Measurements from ENCODE around the genes CAMLG and DDX46.

DNA sequence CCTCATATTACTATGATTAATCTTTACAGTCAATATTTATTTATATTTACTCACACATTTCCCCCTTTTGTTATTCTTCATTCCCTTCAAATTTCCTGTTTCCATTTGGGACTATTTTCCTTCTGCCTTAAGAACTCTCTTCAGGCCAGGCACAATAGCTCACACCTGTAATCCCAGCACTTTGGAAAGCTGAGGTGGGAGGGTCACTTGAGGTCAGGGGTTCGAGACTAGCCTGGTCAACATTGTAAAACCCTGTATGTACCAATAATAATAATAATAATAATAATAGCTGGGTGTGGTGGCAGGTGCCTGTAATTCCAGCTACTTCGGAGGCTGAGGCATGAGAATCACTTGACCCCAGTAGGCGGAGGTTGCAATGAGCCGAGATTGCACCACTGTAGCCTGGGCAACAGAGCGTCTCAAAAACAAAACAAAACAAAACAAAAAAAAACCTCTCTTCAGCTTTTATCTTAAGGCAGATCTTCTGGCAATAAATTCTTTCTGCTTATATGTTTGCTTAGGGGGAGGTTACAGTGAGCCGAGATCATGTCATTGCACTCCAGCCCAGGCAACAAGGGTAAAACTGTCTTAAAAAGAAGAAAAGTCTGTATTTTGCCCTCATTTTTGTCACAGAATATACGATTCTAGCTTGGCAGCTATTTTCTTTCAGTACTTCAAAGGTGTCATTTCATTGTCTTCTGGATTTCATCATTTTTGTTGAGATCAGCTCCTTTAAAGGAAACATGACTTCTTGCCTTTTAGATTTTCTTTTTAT is 53.7 kb upstream of the PPP2CA start:
- RRBS: no CpG with 5 or more reads among the region's 7 CpGs

DNA sequence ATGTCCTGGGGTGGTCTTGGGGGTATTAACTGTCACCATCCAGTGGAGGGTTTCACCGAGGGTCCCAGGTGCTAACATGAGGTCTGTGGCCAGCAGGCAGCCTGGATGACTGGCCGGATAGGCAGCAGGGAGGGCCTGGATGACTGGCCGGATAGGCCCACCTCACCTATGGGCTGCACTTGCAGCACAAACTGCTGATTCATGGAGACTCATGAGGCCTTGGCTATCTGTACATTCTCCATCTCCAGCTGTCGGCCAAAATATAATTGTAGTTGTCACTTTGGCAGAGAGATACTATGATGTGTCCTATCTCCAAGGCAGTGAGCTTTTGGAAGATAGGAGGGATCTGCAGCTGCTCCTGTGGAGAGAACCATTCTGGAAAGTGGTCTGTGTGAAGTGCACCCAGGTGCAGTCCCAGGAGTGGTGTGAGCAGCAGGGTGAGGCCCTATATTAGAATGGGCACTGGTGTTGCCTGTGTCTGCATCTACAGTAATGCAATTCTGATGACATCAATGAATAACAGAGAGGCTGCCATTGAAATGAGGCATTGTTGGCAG is 26.3 kb upstream of the CDKN2AIPNL start:
- RRBS: no CpG with 5 or more reads among the region's 4 CpGs

DNA sequence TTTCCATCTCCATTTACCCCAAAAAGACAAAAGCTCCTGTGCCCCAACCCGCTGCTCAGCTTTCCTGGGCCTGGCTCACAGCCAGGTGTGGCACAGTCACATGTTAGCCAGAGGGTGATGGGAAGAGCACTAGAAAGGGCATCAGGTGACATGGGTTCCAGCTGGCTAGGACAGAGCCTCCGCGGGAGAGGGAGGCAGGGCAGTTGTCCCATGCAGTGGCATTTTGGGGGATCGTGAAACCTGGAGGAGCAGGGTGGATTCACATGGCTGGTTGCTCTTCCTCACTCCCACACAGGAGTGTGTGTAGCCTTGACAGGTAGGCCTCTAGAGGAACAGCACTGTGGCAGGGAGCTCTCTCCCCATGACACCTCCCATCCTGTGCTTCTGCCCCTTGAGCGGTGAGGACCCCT is 47.5 kb upstream of the CDKN2AIPNL start:
- RRBS: no CpG with 5 or more reads among the region's 5 CpGs

DNA sequence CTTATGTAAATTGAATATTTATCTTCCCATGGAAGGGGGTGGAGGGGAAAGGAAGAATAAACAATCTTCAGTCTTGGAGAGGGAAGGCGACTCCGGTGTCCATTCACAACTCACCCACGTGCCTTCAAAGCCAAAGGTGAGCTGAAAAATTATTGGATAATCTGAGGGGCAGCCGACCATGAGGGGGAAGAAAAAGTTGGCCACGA is 1.7 kb upstream of the JADE2 start:
- RRBS: no CpG with 5 or more reads among the region's 5 CpGs

DNA sequence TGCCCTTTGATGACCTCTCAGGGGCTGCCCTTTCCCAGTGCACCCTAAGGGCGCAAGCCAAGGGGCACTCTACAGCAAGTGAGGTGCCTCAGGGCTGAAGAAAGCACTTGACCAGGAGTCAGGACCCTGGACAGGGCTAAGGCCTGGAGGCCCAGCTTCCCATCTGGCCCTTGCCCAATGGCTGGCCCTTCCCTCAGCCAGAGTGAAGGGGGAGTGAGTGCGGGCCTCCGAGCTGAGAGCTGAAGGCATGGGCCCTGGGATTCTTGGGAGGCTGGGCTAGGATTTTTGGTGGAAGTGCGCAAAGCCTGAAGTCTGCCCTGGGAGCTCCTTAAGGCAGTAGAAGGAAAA is 16.3 kb downstream of the JADE2 start:
- RRBS: no CpG with 5 or more reads among the region's 4 CpGs

GRCh38 chr5:134552254-134552755 is 26.8 kb downstream of the JADE2 start:
- RRBS: no CpG with 5 or more reads among the region's 3 CpGs

- RRBS: no CpG with 5 or more reads among the region's 6 CpGs
Measured at GRCh38 chr5:134553913-134554411, 28.5 kb downstream of the JADE2 start.

GRCh38 chr5:134554412-134555126 is 29.1 kb downstream of the JADE2 start:
- RRBS: 33% methylated on average over 2 of the region's 14 CpGs

GRCh38 chr5:134566130-134566618 is 40.7 kb downstream of the JADE2 start:
- RRBS: no CpG with 5 or more reads among the region's 24 CpGs

GRCh38 chr5:134574500-134574789 is 49.0 kb downstream of the JADE2 start:
- RRBS: no CpG with 5 or more reads among the region's 2 CpGs

GRCh38 chr5:134738152-134738927 is at the start of gene CAMLG:
Gene CAMLG, plus strand, starts transcription at chr5:134738548.
- RRBS: under 1% methylated on average over 16 of the region's 62 CpGs

DNA sequence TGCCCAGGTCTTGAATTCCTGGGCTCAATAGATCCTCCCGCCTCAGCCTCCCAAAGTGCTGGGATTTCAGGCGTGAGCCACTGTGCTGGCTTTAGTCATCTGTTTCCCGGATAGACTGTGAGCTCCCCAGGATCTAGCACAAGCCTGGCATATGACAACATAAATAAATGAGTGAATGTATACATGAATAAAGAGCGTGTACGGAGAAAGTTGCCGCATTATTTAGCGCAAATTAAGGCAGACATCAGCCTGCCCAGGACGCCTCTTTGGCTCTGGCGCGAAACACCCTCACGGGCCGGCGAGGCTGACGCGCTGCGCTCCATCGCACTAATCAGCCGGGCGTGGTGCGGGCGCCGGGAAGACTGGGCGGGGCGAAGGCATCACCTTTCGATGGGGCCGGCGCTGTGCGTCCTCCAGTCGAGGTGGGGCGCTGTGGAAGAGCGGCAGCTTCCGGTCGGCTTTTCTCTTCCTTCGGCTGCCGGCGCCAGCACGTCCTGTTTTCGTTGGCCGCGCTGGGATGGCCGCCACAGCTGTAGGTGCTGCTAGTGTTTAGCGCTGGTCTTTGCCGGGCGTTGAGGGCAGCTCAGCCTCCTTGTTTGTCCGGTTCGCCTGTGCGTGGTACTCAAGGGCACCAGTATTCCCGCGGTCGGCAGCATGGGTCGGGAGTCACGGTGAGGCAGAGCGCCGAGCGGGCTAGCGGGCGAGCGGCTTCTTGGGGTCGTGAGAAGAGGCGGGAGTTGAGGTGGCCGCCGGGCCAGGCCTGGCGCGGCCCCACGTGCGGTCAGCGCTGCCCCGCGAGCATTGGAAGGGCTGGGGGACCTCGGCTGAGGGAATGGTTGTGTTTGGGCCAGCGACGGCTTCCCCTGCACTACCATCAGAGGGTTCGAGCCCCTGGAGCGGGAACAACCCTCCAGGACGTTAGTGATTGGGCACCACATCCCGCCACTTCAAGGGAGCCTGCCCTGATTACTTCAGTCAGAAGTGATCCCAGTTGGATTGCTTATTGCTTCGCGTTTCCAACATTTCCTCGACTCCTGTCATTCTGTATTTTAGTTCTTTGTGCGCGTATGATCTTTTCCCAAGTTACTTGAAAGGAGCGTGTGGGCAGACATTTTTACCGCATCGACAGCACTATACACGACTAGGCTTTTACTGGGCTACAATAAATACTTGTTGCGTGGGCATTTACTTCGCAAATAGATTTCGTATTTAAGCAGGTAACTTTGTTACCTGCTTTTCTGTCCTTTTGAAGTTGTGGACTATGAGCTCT is at the start of gene DDX46:
Gene DDX46 (plus strand): TSS at position 495 of the 1,270 bp plus-strand sequence.
- RRBS: under 1% methylated on average over 19 of the region's 88 CpGs

GRCh38 chr5:134928250-134928628 is 23.3 kb downstream of the PCBD2 start:
- RRBS: no CpG with 5 or more reads among the region's 10 CpGs

- RRBS: no CpG with 5 or more reads among the region's 4 CpGs
Measured at GRCh38 chr5:134935568-134935956, 30.6 kb downstream of the PCBD2 start.

- RRBS: 6% methylated on average over 40 of the region's 52 CpGs
Measured at GRCh38 chr5:135028627-135029091, 5.4 kb downstream of the PITX1 start.

- RRBS: 3% methylated on average over 37 of the region's 114 CpGs
Measured at GRCh38 chr5:135032664-135033920, 936 bp downstream of the PITX1 start.

GRCh38 chr5:135039631-135040379 is 5.8 kb upstream of the PITX1 start:
- RRBS: 3% methylated on average over 39 of the region's 63 CpGs

DNA sequence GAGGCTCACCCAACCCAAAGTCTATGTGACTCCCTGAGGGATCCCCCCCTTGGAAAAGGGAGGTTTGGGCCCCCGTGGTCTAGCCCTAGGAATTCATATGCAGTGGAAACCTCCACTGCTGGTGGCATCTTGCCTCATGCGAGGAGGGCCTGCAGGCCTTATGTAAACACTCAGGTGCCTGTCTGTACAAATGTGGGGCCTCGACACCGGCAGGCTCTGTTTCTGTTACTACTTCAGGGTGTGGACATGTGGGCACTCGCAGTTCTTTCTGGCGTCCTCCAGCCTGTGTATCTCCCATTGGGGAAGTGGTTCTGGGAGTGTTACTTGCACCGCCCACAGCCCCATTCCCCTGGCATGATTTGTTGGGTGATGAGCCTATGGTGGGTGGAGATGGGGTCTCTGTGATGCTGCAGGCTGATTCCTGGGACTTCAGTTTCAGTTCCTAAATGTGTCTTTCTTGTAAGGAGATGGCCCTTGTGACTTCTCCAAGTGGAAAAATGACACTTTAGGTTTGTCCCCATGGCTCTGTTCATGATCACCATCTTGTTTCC is 82.1 kb upstream of the PITX1 start:
- RRBS: no CpG with 5 or more reads among the region's 7 CpGs

- RRBS: no CpG with 5 or more reads among the region's 14 CpGs
Measured at GRCh38 chr5:135135666-135136294, 101.8 kb upstream of the PITX1 start.

DNA sequence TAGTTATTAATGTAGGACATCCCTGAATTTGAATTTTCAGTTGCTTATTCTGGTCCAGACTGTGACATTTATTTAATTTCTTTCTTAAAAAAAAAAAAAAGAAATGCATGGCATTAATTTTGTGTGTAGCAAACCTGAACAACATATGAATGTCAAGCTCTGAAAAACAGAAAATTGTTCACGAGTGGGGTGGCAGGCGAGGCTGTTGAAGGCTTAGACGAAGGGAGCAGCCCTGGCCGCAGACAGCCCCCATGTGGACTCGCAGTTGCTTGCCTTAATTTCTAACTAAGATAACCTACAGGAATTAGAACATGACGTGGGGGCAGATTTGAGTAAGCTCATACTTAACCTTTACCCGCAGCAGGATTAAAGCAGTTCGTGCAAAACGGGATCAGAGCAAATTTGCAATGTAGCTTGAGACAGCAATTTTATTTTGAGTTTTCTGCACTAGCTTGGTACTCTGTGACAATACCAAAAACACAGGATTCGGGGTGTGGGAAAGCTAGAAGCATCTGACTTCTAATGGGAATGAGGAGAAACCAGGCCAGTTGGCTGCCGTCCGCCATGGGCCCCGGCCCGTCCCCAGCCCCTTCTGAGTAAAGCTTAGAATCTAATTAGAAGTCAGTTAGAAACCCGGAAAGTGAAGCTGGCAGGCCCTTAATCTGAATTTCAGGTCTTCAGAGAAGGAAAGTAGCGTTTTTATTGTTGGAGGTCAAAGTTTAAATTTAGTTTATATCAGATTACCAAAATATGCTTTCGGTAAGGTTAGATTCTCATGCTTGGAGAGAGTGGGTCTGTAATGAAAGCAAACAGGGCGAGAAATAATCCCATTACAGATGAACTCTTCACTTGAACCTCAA is 134.1 kb downstream of the MACROH2A1 start:
- RRBS: no CpG with 5 or more reads among the region's 18 CpGs